GM23338 (cell line): Measurements from ENCODE around the genes ANKRD13C, CTH and FPGT.

DNA sequence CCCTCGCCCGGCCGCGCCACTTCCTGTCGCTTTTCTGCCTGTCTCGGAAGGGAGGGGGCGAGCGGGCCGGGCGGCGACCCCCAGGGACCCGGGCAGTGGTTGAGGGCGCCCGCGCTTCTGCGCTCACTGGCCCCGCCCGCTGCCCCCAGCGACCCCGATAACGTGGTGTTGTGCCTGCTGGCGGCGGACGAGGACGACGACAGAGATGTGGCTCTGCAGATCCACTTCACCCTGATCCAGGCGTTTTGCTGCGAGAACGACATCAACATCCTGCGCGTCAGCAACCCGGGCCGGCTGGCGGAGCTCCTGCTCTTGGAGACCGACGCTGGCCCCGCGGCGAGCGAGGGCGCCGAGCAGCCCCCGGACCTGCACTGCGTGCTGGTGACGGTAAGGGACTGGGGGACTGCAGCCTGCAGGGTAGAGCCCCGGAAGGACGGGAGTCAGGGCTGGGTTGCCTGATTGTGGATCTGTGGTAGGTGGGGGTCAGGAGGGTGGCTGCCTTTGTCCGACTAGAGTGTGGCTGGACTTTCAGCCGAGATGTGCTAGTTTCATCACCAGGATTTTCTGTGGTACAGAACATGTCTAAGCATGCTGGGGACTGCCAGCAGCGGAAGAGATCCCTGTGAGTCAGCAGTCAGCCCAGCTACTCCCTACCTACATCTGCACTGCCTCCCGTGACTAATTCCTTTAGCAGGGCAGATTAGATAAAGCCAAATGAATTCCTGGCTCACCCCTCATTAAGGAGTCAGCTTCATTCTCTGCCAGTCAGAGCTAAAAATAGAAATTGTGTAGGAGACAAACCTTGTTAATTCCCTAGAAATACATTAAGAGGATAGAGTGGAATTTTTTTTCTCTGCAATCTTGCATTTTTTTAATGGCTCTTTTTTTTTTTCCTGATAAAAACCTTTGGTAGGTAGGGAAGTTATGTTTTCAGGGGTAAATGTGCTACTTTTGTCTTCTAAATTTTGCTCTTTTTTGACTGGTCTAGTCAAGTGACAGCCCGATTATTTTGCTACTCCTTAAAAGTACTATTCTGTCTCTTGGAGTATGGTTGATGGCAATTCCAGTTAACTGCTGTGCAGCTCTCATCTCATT lies 1.5 kb downstream of the GADD45A start:
- PRO-cap, result bidirectional peak, plus-strand start at position 253 of the sequence, minus-strand start at position 209 of the sequence; bidirectional peak, plus-strand start at position 604 of the sequence, minus-strand start at position 680 of the sequence
- RAMPAGE, long total RNA, result no peak

DNA sequence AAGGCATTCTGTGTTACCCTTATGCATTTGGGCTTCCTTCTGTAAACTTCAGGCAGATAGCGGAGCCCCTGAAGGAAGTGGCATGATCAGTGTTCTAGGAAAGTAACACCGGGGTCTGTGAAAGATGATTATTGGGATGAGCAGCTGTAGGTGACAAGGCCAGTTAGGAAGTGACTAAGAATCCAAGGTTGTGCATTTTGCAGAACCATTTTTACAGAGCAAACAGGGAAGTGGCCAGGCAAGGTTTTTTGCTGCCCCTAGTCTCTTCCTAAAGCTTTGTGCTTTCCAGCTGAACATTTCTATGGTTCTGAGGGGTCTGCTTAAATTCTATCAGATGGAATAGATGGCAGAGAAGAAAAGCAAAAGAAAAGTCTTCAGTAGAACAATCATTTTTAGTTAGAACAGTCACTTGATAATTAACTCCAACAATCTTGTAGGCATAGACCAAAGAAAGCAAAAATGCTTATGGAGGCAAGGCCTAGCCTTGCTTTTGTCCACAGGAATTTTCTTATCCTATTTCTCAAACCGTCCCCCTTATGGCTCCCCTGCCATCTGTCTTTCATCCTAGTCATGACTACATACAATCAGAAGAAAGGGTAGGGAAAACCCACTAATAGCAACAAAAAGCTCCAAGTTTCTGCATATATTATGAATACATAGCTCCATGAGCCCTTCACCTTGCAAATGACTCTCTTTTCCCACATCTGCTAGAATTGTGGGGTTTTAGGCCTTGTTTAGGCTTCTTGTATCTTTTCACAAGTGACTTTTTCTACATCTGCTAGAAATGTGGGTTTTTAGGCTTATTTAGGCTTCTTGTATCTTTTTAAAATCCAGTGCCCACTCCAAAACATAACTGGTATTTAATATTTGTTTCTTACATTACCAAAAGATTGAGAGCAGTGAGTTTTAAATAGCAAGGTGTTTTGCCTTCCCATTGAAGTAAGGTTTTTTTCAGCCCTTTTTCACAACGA lies 4.1 kb downstream of the GADD45A start:
- PRO-cap, result no peak
- RAMPAGE, long total RNA, result no peak

DNA sequence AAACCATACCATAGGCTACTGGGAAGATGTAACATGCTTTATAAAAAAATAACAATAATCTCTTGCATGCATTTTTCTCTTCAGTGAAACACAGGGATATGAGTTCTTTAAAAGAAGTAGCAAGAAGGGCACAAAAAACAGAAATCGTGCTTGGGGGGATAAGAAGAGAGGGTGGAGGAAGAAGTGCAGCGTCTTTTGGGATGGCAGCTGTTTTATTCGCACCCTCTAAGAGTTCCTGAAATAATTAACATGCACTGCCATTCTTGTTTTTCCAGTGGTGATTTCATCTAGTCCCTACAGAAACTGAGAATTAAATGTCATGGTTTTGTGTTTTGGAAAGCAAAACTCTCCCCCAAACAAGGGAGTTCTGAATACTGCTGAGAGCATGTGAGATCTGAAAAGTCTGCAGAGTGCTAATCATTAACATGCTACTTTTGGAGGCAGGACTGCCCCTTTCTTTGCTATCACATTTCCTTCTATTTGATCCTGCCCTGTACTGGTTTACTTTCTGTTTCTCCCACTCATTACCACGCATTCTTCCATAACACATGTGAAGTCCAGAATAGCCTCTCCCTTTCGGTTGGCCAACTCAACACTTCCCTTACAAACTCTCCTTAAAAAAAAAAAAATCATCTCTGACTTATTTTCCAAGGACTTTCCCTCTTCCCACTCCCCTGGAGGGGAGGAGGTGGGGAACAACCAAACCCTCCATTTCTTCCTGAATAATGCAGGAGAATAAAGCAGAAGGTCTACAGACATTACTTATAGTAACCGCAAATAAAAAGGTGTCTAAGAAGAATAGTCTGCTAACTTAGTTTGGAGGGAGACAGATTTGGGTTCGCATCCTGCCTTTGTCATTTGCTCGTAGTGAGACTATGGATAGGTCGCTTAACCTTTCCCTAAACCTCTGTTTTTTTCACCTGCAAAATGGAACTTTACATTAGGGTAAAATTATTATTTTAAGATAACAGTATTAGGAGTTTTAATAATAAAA lies 63.7 kb downstream of the GADD45A start:
- PRO-cap, result unidirectional peak, plus-strand start at position 829 of the sequence
- RAMPAGE, long total RNA, result no peak

GRCh38 chr1:67793457-67793743 lies 39.9 kb downstream of the GNG12 start:
- PRO-cap, result no peak
- RAMPAGE, long total RNA, result no peak

GRCh38 chr1:67815133-67815691 lies 18.1 kb downstream of the GNG12 start:
- PRO-cap, result no peak
- RAMPAGE, long total RNA, result no peak

DNA sequence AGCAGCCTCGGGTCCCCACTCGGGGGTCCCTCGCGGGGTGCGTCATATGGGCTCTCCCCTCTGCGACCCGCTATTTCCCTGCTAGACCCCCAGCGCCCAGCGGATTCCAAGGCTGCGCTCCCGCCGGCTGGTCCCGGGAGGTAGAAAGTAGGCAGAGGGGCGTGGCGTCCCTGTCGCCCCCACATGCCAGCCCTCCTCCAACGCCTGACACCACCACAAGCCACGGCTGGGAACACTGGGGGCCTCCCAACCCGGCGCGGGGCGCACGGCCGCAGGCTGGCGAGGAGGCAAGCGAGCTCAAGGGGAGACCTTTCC lies 629 bp downstream of the GNG12 start:
- PRO-cap, result bidirectional peak, plus-strand start at position 207 of the sequence, minus-strand start at position 147 of the sequence
- RAMPAGE, long total RNA, result no peak

- PRO-cap, result no peak
- RAMPAGE, long total RNA, result no peak
Observed at GRCh38 chr1:68051560-68052023, 1.2 kb upstream of the DIRAS3 start.

GRCh38 chr1:68230281-68231375 lies 1.7 kb downstream of the WLS start:
- PRO-cap, result no peak
- RAMPAGE, long total RNA, result no peak

GRCh38 chr1:68231376-68231665 lies 1.0 kb downstream of the WLS start:
- PRO-cap, result no peak
- RAMPAGE, long total RNA, result no peak

DNA sequence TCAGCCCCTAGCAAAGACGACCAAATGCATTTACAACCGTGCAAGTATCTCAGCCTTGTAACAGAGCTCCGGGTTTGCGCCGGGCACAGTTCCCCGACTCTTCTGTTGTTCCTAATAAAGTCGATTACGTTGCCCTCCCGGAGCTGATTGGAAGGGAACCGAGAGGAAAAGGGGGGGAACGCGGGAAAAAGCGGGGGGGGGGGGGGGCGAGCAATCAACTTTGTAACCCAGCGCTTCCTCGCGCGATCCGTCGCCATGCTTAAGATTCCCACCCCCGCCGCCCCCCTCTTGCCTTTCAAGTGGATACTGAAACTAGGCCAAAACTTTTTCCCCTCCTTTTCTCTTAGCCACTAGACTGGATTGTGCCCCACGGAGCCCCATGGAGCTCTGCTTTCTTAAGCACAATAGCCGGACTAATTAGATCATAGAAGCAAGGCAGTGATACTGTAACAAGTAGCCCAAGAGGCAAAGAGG lies 620 bp downstream of the WLS start:
- PRO-cap, result no peak
- RAMPAGE, long total RNA, result no peak

DNA sequence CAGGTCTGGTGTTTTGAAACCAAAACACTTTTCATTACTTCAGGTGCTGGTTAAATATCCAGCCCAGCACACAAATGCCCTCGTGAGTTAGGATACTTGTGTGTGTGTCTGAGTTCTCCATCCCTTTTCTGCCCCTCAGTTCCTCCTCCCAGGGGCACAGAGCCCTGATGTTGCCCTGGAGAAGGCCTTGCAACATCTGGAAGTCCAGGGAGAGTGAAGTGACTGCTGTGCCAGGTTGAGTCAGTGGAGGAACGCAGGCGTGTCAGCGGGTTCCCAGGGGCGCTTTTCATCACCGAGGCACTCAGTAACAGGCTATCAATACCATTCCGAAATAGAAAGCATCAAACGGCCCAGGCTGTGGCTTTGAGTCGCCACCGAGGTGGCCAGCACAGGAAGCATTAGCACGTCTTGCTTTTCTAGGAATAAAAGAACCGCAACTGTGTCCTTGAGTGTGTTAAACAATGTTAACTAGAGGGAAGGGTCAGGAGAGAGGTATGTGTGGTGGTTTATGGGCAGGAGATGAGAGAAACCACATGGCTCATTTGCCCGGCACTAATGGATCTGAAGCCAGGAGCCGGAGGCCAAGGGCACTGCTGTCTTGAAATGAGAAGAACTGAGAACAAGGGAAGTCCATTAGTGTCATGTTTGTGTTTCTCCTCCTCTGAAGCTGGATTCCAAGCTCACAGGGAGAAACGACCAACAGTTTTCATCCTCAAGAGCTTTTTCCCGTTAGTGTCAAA lies 90.9 kb upstream of the WLS start:
- PRO-cap, result no peak
- RAMPAGE, long total RNA, result no peak

DNA sequence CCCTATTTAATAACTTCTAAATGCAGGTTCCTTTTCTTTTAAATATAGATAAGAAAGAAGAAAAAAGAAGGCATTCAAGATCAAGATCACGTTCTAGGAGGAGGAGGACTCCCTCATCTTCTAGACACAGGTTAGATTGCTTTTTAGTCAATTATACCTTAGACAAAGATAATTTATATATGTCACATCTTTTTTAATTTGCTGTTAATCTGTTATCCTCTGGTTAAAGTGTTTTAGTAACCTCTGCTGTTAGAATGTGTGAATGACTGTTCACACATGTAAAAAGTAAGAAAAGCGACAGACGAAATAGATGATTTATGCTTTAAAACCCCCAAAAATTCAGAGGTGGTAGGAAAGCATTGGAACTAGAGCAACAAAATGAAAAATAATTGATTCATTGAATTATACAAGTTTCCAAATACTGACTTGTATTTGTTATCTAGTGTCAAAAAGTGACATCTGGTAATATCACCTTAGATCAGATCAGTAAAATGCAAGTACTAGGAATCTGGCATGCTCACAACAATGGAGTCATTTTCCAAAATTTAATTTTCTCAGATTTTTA lies 18.3 kb downstream of the SRSF11 start:
- PRO-cap, result no peak
- RAMPAGE, long total RNA, result no peak

- PRO-cap, result no peak
- RAMPAGE, long total RNA, result no peak
Observed at GRCh38 chr1:70246974-70247449, 25.8 kb downstream of the SRSF11 start.

DNA sequence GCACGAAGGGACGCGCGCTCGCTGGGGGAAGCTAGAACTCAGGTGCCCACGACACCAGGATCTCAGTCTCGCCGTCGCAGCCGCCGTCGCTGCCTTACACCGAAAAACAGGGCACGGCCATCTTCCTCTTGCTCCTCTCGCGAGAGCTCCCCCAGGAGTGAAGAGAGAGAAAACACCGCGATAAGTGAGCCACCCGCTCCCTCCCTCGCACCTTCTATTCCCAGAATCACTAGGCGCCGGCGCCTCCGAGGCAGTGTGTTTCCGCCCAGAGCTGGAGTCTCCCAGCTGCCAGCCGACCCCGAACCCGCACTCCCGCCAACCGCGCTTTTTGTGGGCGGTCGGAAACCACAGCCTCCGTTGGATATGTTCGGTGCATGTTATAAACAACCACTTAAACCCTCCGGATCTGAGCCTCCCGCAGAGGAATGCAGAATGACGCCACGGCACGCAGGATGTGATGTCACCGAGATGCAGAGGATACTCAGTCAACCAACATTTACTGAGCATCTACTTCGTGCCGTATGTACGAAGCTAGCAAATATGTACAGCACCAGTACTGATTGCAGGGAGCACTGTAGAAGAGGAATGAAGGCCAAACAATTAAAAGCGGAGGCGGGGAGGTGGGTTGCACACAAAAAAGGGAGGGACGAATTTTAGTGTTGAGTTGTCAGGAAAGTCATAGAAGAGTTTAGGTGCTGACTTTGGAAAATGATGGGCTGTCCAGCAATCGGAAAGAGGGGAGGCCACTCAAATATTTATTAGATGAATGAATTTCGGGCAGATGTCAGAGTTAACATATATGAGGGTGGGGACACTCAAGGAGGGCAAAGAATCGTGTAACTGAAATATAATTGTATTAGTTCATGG lies at the start of gene ANKRD13C:
ANKRD13C (minus strand) TSS at position 134 of the 867 bp plus-strand sequence.
- PRO-cap, result bidirectional peak, plus-strand start at position 229 of the sequence, minus-strand start at position 107 of the sequence
- RAMPAGE, long total RNA, result no peak

- PRO-cap, result bidirectional peak, plus-strand start at chr1:70411268, minus-strand start at chr1:70411074
- RAMPAGE, long total RNA, result no peak
Observed at GRCh38 chr1:70411149-70411750, at the start of gene CTH. TSS of gene CTH (plus strand) at chr1:70411268.

DNA sequence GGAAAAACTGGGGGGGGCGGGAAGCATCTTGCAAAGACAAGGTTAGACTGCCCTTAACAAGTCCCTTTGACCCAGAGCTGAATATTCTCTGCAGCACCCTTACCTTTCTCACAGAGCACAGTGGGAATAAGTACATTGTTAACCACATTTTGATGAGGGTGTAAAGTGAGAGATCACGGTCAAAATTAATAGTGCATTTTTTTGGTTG lies 275.7 kb downstream of the NEGR1 start:
- PRO-cap, result unidirectional peak, minus-strand start at position 101 of the sequence
- RAMPAGE, long total RNA, result no peak

DNA sequence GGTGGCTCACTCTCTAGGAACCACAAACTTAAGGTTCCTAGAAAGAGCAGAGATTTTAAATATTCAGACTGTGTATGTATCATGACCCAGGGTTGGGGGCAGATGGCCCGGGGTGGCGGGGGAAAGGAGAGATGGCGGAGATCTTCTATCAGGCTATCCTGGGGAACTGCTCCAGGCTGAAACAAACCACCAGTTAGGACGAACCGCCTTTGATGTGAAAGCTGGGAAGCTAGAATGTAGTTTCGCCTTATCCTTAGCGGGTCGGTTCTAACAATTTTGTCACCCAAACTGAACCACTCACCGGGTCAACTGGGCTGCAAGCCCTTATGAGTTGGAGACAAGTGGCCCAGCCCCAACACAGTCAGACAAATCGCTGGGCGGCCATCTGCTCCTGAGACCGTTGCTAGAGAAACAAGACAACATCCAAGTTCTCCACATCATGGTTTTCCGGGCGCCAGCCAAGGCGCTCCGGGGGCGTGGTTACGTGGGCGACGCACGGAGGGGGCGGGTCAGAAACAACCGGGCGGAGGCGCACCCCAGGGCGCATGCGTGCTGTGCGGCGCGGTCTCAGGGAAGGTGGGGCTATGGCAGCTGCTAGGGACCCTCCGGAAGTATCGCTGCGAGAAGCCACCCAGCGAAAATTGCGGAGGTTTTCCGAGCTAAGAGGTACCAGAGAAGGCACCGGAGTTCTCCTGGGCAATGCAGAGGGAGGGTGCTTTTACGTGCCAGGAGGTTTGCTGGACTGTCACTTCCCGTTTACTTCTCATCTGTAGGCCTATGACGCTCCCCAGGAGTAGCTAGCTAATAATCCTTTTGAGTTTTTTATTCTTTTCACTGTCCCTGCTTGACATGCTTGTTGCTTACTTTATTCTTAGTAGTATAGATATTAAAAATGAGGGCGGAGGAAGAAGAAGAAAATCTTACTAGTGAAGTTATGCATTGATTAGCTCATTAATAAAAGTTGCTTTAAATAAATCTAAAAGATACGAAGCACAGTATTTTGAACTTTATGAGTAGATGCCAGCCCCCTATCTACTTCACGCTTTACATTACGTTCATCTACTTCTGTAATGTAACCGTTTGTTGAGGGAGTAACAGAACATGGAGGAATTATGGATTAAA lies at the start of gene FPGT:
FPGT (plus strand) TSS at position 548 of the 1,122 bp plus-strand sequence.
- PRO-cap, result bidirectional peak, plus-strand start at position 548 of the sequence, minus-strand start at position 412 of the sequence
- RAMPAGE, long total RNA, result no peak

- PRO-cap, result no peak
- RAMPAGE, long total RNA, result no peak
Observed at GRCh38 chr1:74619244-74619632, 54.4 kb downstream of the ERICH3 start.

- PRO-cap, result bidirectional peak, plus-strand start at chr1:74732670, minus-strand start at chr1:74732555
- RAMPAGE, long total RNA, result no peak
Observed at GRCh38 chr1:74732367-74732931, 401 bp downstream of the CRYZ start.

GRCh38 chr1:74733722-74734160 lies 789 bp downstream of the TYW3 start:
- PRO-cap, result unidirectional peak, minus-strand start at chr1:74733849
- RAMPAGE, long total RNA, result no peak